Mammary microvascular endothelial cell (primary cell): ENCODE measurements around the gene HELZ2.

DNA sequence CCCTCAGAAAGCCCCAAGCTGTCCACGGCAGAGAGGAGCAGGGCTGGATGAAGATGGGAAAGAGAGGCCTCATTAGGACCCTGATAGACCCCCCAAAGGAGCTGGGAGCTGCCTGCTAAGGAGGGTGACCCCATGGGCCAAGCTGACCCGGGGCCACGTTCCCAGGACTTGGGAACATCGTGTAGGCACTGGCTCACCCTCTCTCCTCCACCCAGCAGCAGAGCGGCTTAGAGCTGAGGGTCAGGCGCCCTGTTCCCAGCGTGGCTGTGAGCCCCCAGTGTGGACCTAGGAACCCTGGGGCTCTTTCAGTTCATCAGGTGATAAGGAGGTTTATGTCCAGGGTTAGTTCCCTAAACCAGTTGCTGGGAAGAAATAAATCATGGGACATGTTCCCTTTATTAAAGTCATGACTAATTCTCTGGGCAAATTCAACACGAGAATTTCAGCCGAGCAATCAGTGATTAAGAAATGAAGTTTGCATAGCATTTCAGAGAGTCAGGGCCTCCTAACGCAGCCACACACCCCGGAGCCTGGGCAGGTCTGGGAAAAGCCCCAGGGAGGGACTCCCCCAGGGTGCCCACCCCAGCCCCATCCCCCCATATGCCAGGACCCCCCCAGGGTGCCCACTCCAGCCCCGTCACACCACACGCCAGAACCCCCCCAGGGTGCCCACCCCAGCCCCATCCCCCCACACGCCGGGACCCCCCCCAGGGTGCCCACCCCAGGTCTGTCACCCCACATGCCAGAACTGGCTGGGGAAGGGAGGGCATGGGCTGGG, 20.0 kb downstream of the SLCO4A1 start:
- RAMPAGE, long total RNA, result no peak

DNA sequence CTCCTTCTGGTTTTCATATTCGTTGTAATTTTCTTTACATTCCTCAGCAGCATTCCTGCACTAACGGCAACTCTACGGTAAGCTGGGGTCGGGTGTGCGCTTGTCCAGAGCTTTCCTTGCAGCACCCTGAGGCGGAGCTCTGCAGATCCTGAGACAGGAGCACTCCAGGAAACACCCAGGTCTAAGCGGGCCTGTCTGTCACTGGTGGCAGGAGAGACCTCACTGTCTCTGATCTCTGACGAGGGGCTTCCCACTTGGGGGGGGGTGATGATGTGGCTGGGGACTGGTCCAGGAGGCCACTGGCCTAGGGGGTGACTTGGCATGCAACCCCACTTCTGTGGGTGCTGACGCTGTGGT, 25.8 kb downstream of the SLCO4A1 start:
- RAMPAGE, long total RNA, result no peak

DNA sequence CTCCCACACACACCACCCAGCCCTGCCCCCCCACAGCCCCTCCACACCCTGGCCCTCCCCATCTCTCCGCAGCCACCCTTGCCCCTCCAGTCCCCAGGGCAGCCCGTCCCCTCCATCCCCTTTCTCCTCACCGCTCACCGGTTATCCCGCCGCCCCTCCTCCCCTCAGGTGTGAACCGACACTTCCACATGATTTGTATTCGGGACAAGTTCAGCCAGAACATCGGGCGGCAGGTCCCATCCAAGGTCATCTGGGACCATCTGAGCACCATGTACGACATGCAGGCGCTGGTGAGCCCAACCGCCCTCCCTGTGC, 626 bp downstream of the MRGBP start:
- RAMPAGE, long total RNA, result no peak

DNA sequence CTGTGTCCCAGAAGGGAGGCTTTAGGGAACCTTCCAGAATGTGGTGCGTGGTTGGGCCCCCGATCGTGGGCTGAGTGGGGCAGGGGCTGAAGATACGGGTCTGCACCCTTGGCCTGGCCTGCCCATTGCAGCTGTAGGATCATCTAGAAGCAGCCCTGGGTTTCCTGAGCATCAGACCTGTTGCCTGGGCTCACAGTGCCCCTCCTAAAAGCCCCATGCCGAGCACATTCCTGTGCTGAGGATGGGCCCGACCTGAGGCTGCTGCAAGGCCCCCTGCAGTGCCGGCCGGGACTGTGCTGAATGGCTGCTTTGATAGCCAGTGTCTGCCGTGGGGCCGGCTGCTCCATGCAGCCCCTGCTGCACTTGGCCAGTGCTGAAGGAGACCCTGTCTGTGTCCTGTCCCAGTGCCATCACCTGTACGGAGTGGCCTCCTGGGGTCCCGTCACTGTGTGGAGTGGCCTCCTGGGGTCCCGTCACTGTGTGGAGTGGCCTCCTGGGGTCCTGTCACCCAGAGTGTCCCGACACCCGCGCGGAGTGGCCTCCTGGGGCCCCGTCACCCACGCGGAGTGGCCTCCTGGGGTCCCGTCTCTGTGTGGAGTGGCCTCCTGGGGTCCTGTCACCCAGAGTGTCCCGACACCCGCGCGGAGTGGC, 6.8 kb downstream of the COL9A3 start:
- RAMPAGE, long total RNA, result no peak

DNA sequence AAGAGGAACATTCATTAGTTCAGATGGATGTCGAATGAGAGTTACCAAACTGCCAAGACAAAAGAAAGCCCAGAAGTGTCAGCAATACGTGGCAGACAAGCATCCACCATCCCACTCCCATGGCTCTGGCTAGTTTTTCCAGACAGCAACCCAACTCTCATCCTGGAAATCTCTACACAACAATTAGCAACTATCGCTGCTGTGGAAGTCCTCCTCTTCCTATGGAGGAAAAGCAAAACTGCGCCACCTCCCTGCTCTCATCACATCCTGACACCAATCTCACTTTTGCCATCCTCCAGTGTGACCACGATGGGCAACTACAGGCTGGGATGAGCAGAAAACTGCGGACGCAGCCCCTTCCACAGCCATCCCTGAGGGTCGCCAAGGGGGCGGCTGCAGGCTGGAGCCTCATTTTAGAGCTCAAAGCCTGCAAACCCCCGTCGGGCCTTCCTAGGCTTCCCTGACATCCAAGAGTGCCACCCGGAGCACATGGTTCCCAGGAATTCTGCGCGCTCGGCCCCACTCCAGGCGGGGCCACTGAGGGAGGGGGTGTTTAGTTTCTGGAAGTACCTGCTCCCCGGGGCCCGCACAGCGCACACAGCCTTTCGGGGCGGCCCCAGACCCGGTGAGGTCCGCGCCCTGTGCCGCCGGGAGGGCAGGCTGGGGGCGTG, 1.2 kb downstream of the TCFL5 start:
- RAMPAGE, long total RNA, result no peak

GRCh38 chr20:62872234-62872604, 10.6 kb upstream of the TCFL5 start:
- RAMPAGE, long total RNA, result no peak

- RAMPAGE, long total RNA, result no peak
Measured at GRCh38 chr20:62885282-62885954, 23.8 kb upstream of the TCFL5 start.

DNA sequence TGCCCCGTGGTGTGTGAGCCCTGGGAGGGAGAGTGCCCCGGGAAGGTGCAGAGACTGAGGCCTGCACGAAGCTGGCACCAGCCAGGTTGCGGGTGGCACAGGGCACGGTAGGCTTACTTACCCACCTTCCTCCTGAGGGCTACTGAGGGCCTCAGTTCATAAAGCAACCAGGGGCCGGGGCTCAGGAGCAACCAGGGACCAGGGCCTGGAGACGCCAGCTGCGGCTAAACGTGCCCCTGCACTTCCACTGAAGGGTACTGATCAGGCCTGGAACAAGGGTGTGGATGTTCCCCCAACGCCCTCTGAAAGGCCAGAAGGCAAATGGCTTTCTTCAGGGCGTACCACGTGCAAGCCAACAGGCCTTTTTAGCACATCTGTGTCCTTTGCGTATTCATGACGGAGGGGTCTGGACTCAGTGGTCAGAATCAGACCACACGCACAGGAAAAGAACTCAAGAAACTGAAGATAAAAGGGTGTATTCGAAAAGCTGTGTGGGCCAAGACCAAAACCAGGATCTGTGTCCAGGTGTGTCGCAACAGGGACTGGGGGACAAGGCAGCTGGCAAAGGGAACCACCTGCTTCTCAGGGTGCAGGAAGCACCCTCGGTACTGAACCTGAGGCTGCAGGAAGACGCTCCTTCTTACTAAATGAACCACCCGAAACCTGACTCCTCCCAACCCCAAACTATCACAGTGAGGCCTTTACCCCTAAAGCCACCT, 24.5 kb upstream of the TCFL5 start:
- RAMPAGE, long total RNA, result no peak

DNA sequence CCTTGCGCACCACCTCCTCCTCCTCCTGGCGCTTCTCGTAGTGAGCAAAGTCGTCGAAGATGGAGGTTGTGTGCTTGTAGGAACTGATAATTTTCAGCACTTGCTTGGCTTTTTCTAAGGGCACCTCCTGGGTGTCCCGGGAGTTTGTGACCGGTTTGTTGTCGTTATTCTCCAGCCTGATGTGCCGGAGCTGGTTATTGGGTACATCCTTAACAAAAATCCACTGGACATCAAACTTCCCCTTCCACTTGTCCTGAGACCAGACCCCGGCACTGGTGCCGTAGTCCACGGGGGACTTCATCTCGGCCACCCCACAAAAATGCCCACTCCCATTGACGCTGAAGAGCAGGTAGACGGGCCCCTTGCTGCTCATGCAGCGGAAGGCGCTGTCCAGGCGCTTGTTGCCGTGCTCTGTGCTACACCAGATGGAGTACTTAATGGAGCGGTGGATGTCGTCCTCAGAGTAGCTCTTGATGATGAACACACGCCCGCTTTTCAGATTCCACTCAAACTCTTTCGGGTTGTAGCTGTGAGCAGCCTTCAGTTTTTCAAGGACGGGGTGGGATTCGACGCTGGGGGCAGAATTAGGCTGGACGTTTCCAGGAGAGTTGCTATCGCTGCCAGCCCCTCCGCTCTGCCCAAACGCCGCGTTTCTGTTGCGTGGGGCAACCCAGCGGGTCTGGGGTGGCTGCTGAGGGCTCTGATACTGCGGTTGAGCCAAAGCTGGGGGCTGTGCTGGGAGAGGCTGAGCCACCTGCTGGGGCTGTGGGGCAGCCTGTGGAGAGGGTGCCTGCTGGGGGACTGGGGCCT, 13.4 kb downstream of the YTHDF1 start:
- RAMPAGE, long total RNA, result no peak

- RAMPAGE, long total RNA, result no peak
Measured at GRCh38 chr20:63252920-63254052, 977 bp downstream of the NKAIN4 start.

GRCh38 chr20:63288426-63289702, 4.1 kb upstream of the COL20A1 start:
- RAMPAGE, long total RNA, result no peak

- RAMPAGE, long total RNA, result no peak
Measured at GRCh38 chr20:63500849-63501331, 2.0 kb upstream of the EEF1A2 start.

GRCh38 chr20:63573987-63575059, at the start of gene HELZ2:
TSS of gene HELZ2 (minus strand) at chr20:63574239.
- RAMPAGE, long total RNA, result no peak

DNA sequence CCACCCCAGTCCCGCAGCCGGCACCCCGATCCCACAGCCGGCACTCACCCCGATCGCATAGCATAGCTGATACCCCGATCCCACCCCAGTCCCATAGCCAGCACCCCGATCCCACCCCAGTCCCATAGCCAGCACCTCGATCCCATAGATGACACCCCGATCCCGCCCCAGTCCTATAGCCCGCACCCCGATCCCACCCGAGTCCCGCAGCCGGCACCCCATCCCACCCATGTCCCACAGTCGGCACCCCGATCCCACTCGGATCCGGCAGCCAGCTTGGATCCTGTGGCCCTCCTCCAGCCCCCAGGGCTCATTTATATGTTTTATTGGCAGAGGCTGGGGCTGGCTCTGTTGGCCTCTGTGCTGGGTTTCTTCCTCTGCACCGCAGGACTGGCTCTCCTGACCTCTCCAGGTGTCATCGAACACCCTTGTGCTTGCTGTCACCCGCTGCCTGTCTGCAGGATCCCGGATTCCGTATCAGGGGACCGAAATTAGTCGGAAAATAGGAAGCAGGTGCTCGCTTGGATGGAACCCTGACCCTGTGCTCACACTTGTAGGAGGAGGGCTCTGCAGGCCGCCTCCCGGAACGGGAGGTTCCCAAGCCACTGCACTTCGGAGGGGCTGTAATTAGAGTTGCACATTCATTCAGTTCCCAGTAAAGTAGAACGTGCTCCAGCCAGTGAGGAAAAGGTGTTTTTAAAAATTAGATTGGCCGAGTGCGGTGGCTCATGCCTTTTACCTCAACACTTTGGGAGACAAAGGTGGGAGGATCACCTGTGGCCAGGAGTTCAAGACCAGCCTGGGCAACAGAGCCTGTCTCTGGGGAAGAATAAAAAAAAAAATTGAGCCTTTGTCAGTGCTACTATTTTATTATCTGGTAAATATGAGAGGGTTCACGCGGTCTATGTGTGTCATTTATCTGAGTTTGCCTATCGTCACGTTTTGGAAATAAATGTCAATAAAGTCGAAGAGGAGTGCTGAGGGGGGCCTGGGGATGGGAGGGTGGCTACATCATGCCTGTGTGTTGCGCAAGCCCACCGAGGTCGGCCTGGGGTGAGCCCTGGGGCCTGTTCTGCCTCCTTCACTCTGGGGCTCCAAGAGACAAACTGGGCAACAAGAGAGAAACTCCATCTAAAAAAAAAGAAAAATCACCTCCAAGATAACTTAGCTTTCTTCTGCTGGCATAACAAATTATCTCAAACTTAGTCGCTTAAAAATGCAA, 1.4 kb upstream of the GMEB2 start:
- RAMPAGE, long total RNA, result no peak

DNA sequence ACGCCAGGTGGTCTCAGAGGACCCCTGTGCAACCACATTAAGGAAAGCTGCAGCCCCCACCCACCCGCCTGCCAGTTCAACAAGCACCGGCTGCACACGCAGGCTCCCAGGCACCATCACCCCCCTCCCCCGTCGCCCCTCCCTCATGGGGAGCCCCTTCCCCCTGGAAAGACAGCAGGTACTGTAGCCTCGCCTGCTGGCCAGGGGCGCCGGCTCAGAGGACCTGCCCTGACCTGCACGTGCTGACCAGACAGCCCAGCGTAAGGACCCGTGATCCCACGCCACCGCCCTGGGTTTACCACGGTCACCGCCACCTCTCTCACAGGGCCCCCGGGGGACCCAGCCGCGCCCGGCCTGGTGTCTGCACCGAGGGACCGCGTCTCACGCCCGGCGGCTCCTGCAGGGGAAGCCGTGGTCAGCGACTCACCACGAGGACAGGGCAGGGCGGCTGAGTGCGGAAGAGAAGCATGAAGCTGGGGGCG, 12.4 kb downstream of the STMN3 start:
- RAMPAGE, long total RNA, result no peak

GRCh38 chr20:63642503-63643135, 10.6 kb downstream of the STMN3 start:
- RAMPAGE, long total RNA, result no peak

DNA sequence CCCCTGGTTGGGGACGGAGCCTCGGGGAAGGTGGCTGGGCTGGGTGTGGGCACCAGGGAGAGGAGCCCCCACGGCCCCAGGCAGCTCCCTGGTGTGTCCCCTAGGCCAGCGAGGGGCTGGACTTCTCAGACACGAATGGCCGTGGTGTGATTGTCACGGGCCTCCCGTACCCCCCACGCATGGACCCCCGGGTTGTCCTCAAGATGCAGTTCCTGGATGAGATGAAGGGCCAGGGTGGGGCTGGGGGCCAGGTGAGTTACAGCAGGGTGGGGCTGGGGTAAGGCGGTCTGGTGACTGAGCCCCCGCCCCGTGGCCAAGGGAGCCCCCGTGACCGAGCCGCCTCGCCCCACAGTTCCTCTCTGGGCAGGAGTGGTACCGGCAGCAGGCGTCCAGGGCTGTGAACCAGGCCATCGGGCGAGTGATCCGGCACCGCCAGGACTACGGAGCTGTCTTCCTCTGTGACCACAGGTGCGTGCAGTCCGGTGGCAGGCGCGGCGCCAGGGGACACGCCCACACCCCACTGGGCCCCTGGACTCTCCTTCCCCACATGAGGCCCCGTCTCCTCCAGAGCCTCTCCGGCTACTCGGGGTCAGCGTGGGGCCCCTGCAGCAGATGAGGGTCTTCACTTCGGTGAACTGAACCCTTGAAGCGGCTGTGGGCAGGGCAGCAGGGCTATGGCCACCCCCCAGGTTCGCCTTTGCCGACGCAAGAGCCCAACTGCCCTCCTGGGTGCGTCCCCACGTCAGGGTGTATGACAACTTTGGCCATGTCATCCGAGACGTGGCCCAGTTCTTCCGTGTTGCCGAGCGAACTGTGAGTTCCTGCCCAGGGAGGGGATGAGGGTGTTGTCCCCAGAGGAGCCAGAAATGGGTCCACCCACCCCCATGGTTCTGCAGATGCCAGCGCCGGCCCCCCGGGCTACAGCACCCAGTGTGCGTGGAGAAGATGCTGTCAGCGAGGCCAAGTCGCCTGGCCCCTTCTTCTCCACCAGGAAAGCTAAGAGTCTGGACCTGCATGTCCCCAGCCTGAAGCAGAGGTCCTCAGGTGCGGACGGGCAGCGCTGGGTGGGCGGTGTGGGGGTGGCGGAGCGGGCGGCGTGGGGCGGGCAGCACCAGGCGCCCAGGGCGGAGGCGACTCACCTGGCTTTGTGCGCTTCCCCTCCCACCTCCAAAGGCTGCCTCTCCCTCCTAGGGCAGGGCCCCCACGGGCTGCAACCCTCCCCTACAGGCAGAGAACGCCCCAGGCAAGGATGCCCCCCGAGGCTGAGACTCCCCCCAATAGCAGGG, 6.6 kb upstream of the TNFRSF6B start:
- RAMPAGE, long total RNA, result no peak

DNA sequence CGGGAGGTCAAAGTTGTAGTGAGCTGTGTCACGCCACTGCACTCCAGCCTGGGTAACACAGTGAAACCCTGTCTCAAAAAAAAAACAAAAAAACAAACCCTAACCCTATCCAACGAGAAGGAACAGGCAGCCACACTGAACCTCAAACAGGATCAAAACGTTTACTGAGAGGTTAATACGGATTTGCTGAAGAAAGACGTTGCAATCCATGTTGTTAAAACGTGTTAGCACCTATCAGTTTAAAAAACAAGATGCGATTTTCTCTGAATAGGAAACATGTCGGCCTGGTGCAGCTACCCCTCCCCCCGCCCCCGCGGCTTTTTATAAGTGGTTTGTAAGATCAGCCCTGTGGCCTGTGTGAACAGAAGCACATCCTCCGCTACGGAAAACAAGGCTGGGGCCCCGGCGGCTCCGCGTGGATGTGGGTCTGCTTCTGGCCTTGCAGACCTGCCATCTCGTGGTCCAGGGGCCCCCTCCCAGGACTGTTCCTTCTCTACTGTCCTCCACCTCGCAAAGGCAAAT, 11.3 kb downstream of the SLC2A4RG start:
- RAMPAGE, long total RNA, result no peak

DNA sequence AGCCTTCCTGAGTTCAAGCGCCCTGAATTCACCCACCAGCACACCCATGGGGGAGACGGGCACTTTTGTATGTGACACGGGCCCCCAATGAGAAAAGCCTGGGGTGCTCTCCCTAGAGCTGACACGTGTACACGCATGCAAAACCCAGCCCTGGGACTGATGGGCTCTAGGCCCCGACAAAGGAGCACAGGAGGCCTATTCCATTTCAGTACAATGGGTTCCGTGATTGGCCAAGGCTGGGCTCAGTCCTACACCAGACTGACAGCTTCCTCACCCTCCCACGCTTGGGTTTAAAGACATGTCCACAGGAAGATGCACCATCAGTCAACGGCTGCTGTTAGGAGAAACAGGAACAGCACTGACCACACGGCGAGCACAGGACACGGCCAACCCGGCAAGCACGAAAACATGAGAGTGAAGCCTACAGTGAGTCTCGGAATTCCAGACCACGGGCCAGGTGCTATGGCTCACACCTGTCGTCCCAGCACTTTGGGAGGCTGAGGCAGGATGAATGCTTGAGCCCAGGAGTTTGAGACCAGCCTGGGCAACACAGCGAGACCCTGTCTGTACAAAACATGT, 8.7 kb downstream of the ZBTB46 start:
- RAMPAGE, long total RNA, result no peak

GRCh38 chr20:63834670-63835630, 3.9 kb upstream of the ZBTB46 start:
- RAMPAGE, long total RNA, result no peak